Measurements from ENCODE around the genes MTERF2, ABTB3 and FICD.

- PRO-cap, result bidirectional peak, plus-strand start at chr12:106987281, minus-strand start at chr12:106987074
Measured at GRCh38 chr12:106986594-106987526, at the start of gene MTERF2. Gene MTERF2 (minus strand): TSS chr12:106987146.

GRCh38 chr12:107094124-107094641 lies 834 bp upstream of the CRY1 start:
- PRO-cap, result no peak

DNA sequence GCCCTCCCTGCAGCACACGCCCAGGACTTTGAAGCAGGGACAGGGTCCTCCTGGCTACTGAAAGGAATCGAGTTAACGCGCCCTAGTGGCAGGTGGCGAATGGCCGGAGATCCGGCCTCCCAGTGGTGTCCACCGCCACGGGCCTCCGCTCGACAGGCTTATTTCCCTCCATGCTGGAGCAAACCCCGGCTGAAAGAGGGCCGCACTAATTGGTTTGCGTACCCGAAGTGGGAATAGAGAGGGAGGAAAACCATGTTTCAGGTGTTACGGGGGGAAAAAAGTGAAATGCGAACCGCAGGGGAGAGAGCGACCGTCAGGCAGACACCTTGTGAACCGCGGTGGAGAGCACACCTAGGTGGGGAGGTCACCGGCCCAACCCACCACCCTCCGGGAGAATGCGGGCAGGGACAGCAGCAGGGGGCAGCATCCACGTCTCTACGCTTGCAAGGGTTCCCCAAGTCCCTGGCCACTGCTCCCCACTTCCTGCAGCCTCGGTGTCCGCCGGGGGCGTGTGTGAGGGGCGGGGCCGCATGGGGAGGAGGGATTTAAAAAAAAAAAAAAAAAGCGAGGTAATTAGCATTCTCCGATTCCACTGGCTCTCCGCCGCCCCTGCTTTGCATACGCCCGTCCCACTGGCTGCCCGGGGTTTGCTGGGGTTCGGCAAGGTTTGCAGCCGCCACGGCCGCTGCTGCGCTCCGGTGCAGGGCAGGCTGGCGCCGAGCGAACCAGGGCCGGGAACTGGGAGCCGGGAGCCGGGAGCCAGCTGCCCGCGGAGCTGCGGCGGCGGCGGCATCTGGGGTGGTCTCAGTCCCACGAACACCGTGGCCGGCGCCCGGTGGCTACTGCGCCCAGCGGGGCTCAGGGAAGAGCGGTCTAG lies at the start of gene ABTB3:
Gene ABTB3, plus strand, starts transcription at position 676 of the 877 bp plus-strand sequence.
- PRO-cap, result unidirectional peak, plus-strand start at position 663 of the sequence

DNA sequence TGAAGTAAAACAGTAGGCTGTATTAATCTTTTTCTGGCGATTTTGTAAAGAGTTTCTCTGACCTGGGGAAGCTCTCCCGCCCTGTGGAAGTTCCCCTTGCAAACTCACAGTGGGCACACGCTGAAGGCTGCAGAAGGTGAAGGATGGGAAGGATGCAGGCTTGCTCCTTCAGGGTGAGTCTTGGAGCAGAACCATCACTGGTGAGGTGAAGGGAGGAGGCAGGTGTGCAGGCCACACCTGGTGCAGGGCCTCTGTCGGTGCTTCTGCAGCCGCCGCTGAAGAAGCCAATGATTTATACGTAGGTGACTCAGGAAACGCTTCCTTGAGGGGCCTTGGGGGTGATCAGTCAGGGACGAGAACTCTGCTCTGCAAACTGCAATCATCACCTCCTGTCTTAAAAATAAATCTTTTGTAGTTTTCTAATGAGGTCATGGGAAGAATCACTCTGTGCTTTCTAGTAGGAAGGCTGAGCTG lies 74.6 kb downstream of the ABTB3 start:
- PRO-cap, result no peak

DNA sequence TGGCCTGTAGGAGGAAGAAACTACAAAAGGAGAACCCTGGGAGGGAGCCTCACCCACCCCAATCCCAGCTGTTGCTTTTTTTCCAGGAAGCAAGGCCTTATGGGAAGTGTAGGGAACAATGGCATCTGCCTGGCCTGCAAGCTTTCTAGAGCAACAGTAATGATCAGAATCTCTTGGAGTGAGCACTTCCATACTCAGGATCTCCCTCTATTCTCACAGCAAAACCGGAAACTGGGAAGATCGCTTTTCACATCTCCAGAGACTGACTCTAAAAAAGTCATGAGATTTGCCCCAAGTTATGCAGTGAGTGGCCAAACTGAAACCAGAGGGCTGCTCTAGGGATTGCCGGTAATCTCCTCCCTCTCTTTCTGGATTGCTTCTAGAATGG lies 125.3 kb upstream of the PWP1 start:
- PRO-cap, result no peak

- PRO-cap, result no peak
Measured at GRCh38 chr12:107731022-107732348, 29.5 kb downstream of the PRDM4 start.

DNA sequence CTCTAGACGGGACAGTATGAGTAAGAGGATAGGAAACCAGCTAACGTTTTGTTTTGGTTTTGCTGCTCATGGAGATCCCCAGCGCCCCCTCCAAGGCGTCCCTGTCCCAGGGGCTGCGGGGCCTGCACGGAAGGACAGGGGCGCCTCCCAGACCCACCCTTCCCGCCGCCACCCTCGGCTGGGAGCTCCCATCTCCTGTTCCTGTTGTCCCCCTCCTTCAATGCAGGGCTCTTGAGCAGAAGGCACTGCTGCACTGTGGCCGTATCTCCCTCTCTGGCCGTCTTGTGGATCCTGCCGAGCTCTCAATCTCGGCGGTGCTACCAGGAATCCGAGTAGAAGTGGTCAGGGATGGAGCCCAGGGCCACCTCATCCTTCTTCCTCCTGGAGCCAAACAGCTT lies 68.8 kb downstream of the ASCL4 start:
- PRO-cap, result no peak

DNA sequence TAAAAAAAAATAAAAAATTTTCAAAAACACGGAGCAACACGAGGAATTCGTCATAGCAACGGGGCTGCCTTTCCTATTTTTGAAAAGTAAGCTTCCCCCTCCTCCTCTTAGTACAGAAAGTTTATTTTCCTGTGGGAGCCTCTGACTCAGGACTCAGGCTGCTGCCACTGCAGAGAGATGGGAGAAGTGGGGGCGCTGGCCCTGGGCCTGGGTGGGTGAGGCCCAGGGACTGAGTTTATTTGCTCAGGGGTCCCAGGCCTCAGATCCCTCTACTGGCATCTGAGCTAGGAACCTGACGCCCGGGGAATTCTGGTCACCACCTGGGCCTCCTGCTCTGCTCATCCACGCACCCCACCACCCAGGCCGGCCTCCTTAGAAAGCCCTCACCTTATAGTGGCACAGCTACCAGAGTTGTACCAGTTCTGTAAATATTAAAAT lies 10.3 kb upstream of the CMKLR1 start:
- PRO-cap, result no peak

DNA sequence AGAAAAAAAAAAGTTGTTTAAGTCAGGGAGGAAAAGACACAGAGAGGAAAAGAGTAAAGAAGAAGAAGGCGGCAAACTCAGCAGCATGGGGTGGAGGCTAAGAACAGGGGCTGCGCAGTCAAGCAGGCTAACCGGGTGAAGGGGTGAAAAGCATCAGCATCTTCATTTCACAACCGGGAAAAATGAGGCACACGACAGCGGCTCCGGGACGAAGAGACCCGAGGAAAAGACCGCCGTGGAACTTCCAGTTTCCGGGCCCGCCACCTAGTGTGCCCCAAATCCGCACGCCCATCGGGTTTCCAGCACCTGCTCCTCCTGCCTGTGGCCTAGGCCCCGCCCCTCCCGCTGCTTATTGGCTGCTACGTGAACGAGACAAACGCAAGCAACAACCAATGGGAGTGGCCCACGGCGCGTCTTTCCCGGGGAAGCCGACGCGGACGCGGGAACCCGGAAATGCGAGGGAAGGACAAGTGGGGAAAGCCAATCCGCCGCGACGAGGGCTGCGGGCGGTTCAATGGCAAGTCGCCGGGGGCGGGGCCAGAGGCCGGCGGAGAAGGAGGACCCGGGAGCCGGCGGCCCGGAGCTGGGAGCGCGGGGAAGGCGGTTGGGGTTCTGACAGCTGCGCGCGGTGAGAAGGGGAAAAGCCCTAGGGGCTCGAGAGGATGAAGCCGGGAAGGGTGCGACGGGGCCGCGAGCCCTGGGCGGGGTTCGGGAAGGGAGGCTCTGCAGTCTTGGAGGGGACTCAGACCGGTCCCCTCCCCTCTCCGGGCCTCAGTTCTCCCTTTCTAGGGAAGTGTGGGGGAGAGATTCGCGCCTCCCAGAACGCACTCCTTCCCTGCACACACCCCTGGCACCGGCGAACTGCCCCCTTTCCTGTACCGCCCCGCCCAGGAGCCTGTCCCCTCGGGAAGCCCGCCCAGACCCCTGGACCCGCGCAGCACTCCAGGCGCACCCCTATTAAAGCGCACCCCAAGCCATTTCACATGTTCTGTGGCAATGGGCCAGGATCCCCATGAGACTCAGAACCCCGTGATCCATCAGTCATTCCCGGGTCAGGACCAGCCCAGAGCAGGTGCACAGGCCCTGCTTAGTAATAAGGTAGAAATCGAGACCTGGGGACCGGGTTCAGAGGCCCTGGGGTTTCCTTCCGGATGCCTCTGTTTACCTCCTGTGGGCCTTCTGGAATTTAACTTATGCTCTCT lies at the start of gene FICD:
Gene FICD, plus strand, starts transcription at position 544 of the 1,202 bp plus-strand sequence.
- PRO-cap, result bidirectional peak, plus-strand start at position 540 of the sequence, minus-strand start at position 290 of the sequence

DNA sequence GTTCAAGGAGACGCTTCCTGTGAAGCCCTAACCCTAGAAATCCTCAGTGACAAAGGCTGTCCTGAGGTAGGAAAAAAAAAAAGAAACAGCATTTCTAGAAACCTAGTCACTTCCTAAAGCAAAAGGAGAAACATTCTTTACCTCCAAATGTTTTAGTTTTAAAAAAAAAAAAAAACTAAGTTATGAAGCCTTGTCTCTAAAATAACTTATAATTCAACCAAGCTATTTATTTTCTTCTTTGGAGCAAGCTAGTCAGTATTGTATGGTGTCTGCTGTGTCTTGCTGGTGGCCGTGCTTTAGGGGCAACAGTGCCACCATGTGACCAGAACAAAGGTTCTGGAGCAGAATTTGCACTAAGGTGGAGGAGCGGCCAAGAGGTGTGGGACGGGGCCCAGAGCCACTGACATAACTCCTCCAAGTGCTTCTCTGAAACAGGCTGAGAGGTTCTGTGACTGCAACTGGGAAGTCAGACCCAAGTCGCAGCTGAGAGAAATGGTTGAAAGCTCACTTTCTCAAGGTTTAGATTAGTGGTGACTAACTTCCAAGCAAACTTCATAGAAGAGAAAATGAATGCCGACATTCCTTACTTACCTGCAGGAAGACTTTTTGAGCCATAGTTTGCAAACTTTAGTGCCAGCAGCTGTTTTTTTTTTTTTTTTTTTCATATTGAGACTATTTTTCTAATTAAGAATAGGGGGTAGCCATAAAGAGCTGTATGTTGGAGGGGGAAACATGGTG lies 4.5 kb downstream of the FICD start:
- PRO-cap, result no peak

- PRO-cap, result no peak
Measured at GRCh38 chr12:108562959-108563422, 595 bp downstream of the ISCU start.

GRCh38 chr12:108637219-108638127 lies 3.8 kb upstream of the SELPLG start:
- PRO-cap, result no peak

DNA sequence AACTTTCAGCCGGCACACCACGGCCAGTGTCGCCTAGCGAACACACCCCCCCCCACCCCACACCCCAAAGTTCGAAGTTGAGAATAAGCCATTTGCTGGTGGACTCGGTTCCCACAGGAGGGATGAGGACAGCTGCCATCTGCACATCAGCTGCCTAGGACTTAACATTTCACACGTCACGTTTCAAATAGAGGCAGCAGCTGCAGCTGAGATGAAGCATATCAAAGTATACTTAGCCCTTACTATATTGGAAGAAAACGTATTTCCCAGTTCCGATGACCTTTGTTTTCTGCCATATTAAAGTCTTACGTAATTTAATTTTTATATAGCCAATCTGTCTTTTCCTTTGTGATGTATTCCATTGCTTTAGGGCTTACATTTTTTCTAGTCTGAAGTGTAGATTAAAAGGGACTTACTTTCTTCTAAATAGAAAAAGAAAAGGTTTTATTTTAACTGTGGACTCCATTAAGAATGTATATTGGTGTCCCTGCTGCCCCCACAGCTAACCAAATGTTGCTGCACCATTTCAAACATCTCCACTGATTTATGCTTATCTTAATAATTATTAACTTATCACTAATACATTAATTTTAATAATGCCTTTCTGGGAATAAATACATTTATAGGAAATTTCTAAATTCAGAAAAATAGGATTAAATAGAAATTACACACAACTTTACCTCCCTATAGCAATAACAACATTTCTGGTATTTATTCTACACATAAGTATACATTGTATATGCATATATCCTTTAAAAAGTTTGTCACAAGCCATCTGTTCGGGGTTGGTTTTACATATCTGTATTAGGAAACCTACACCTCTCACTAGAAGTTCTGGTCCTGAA lies 9.1 kb upstream of the SELPLG start:
- PRO-cap, result no peak

DNA sequence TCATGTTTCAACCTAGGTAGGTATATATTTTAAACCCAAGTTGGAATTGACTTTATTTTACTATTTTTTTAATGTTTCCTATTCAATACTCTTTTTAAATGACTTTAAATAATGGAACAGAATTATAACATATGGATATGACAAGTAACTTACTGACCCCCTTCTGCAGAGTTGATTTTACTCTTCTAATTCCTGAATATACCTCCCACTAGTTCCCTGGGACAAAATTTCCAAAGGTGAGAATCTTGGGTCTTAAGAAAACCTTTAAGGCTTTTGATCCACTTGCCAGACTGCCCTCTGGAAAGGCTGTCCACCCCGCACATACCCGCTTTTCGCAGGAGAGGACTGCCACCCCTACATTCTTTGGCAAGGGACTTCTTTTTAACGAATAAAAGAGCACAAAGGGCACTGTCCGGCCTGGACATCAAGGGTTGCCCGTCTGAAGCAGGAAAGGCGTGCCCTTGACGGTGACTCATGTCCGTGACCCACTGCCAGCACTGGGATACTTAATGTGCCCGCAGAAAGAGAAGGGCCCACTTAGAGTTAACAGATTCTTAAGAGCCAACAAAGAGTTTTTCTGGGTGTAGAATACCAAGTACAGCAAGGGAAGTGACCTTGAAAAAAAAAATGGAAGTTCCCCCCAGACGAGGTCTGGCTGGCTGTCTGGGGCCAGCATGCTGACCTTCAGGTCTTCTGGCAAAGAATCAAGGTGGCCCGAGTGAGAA lies 10.1 kb upstream of the SELPLG start:
- PRO-cap, result no peak

DNA sequence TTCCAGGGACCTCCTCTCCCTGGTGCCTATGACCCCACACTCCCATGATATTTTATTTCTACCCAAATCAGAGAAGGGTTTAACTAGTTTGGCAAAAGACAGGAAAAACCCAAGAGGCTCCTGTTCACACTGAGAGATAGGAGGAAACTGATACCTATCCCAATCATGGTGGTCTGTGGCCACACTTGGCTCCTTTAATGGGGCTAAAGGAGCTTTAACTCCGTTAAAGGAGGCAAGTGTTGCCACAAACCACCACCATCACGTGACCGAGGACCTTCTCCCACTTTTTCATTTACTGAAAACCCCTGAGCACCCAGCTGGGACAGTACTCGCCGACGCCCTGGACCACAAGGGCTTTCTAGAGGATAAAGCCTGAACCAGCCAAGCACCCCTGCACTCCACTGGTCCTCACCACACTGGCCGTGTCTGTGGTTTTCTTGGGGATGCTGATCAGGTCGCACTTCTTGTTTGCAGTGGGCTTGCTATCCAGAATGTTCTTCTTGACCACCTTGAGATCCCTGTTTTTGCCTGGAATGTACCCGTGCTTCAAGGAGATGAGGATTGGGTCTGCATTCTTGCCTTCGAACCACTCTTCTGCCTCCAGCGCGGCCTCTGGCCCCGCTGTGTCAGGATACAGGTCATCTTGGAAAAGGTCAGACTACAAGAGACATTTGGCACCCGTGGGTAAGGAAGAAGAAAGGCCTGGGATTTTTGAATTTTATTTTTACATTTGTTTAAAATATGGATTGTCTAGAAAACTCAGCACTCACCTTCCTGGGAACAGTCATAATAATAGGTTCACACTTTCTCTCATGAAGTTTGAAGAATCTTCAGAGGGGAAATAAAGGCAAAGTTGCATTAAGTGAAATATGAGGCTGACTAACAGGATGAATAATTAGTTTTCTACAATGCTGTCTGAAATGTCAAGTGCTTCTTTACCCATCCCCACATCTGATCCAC lies 14.8 kb upstream of the SELPLG start:
- PRO-cap, result no peak

DNA sequence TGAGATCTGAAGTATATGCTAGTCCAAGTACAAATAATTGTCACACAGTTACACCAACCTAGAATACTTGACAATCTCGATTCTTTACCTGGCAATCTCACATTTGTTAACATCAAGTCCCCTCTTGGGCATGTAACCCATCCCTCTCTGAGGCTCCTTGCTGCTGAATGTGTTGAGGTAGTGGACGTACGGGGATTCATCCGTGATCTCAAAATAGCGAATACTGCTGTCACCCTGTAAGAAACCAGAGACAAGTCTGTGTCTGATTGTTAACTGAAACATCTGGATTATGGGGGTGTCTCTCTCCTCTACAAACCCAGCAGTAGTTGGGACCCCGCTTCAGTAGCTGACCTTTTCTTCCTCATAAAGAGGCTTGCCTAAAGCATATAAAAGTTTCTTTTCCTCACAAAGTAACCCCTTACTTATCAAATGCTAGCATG lies 18.5 kb upstream of the SELPLG start:
- PRO-cap, result no peak

DNA sequence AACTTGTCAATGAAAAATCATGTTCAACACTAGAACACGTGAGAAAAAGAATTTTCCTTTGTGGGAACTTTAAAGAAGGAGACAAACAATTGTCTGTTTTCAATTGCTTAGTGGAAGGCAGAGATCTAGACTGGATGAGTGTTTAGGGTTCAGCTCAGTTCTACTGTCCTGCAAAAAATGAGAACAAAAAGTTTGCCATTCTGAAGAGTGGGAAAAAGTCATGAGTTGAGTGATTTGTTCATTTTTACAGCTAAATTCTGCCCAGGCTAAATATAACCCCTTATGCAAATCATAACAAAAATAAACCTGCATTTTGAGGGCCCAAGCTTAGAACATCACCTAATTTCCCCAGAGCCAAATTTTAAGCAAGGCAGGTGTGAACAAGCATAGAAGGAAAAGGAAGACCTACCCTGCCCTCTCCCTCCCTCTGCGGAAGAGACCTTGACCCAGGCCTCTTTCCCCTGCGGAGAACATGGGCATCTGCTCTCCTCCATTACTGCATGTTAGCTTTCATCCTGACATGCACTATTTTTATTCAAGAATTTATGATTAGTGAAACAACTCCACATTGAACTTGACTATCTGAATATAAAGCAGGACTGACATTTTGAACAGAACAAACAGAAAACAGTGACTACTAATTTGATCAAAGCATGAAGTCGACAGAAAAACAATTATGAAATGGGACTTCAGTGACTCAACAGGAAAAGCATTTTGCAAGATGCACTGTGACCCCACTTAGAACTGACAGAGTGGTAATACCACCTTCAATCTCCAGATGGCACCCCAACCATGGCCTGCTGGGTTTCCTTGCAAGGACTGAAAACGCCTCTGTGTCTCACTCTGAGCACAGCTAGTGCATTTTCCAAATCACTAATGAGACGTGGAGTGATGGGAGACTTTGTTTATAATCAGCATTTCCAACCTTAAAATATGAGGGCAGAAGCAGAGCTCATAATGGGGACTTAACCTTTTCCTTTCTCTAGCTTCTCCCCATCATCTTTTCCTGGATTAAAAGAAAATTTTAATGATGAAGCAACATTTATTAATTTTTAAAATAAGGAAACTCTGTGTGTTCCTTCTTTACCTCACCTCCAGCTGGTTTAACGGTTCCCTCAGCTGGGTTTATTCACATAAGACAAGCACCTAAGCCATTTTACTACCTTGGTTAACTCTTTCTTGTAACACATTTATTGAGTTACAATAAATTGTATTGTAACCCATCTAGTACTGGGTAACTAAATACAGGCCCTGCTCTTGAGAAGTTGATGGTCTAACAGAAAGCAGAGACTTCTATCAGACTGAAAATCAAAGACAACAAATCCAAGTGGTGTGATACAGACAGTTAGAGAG lies 31.0 kb upstream of the SELPLG start:
- PRO-cap, result bidirectional peak, plus-strand start at position 876 of the sequence, minus-strand start at position 878 of the sequence

DNA sequence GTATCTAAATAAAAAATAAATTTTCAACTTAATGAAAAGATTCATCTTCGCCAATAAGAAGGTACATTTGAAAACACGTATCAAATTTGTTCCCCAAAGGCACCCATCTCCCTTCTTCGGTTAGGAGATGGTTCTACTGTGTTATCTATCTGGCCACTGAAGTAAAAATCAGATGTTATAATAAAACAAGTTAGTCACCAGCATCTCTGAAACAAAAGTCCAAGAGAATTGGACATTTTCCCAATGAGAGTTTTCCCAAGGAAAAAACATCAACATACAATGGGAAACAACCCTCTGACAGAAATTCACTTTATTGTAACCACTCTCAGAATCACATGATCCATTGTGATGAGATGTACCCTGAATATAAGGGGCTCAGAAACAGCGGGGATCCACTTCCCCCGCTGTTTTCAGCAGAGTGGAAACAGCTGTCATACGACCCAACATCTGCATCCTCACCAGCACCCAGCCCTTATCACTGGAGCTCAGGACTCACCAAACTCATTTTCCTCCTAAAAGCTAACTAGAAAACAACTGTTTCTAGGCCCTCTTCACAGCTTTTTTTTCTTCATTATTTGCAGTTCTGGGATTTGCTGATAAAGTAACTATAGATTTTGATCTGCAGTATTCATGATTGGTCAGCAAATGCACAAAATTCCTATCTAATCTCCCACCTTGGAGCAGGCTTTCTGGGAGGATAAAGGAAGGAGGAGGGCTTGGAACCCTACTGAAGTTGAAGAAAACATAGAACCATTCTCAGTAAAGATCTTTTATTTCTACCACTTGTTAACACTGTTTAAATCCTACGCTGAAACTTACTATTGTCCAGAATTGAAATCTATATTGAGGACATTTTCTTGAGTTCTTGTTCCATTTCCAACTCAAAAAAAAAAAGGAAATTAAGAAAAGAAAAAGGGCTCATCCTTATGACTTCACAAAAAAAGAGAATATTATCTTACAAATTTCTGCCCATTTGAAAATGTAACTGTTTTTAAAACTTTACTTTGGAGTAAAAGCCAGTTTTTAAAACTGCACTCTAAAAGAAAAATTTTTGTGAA lies 31.2 kb downstream of the CORO1C start:
- PRO-cap, result no peak

DNA sequence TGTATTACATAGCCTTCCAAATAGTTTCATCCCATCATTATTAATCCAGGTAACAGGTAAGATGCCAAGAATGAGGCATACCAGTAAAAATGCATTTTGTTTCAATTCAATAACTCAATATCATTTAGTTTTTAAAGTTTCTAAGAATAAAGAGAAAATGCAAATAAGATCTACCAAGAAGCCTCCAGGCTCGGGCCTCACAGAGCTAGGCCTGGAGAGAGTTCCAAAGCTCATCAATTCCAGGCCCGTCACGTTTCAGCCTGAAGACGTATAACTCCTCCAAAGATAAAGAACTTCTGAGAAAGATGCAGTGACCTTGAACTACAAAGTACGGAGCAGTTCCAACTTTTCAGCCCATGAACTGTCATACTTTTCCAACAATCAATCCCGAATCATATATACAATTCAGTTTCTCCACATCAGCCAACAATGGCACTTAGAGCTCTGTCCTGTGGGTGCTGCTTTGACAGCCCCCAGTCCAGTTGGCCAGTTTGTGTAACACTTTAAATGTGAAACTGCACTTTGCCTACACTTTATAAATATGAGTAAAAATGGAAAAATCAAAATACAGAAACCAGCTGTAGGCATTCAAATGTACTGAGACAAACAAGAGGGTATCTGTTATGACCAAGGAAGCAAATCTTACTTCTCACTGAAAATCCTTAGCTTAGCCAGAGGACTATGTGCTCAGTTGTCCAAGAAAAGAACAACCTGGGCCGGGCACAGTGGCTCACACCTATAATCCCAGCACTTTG lies 17.7 kb downstream of the CORO1C start:
- PRO-cap, result no peak

GRCh38 chr12:108840684-108840979 lies 16.8 kb downstream of the SSH1 start:
- PRO-cap, result no peak